Body of pancreas (tissue), 2 donors: ENCODE measurements around the genes CNTNAP2 and ZNF425.

DNA sequence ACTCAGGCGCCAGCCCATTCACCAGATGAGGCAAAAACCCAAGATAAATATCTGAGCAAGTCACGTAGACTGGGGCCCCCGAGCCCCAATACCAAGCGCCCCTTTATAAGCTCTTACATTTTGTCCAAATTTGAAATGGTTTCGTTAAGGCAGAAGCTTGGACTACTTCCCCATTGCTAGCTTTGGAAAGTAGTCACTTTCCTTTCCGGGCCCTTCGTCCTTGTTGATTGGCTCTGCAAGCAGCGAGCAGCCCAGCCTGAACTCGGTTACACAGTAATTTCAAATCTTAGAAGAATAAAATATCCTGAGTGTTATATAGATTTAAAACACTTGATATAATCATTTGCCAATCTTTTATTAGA is 1.1 kb downstream of the TPK1 start:
- PRO-cap, result no peak
- RAMPAGE, long total RNA, 2 experiments, result no peak in any of the 2 experiments

DNA sequence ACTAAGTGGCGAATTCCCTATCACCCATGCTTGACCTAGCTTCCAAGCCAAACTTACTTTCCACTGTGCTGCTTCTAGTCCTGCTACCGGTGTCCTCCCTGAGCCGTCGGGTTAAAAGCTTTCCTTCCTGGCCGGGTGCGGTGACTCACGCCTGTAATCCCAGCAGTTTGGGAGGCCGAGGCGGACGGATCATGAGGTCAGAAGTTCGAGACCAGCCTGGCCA is 332 bp upstream of the TPK1 start:
- PRO-cap, result no peak
- RAMPAGE, long total RNA, 2 experiments, result no peak in any of the 2 experiments

GRCh38 chr7:146116133-146116895 is at the start of gene CNTNAP2:
CNTNAP2 (plus strand) TSS chr7:146116801.
- PRO-cap, result no peak
- RAMPAGE, long total RNA, 2 experiments, result no peak in any of the 2 experiments

- PRO-cap, result no peak
- RAMPAGE, long total RNA, 2 experiments, result no peak in any of the 2 experiments
Observed at GRCh38 chr7:148260458-148261129, 330.0 kb upstream of the C7orf33 start.

DNA sequence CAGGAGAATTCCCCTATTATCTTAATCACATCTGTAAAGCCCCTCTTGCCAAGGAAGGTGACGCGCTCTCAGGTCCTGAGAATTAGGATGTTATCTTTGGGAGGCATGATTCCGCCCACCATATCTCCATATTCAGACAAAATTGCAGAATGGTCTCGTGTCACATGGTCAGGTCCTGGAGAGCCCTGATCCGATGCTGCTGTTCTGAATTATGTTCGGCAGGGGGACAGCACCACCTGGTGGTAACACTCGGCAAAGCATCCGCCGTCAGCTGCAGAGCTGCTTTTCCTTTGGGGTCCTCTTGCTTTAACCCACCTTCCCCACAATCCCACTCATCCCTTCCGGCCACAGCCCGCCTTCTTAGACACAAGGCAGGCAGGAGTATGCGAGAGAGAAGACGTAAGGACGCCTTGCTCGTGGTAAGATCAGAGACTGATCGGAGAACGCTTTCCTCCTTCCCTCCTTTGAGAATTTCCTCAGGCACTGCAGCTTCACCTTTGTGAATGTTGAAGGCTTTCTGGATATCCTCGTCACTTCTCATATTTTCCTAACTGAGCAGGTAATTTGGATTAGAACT is 327.8 kb upstream of the C7orf33 start:
- PRO-cap, result no peak
- RAMPAGE, long total RNA, 2 experiments, result no peak in any of the 2 experiments

DNA sequence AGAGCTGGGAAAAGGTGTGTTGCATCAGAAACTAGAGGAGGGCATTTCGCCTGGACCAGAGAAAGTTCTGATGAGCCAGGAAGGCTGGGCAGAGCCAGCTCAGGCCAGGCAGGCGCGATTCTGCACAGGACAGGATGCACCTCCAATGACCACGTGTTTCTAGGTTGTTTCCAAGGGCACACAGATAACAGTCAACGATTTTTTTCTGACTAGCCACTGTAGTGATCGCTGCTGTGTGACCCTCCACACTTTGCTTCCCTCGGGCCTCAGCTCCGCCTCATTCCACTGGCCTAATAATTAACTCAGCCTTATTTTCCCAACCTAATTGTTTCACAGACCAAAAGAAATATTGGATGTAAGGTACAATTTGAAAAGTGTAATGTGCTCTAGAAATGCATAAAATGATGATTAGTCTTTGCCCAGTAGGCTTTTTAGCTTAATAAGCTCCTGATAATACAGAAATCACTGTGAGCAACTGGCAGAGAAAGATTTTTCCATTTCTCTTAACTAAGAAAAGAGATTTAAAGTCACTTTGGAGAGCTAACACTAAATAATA is 291.1 kb upstream of the C7orf33 start:
- PRO-cap, result no peak
- RAMPAGE, long total RNA, 2 experiments, result no peak in any of the 2 experiments

DNA sequence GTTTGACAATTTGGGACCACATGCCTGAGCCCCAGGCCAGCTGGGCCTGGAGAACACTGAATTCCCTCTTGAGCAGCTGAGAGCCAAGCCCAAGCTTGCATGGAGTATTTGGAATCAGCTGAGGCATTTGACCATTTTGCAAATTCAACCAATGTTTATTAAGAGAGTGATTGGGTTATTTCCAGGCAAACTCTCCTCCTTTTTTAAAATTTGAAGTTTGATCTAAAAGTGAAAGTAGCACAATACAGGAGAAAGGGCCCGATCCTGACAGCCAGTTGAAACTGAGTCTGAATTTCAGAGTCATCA is 109.8 kb upstream of the C7orf33 start:
- PRO-cap, result no peak
- RAMPAGE, long total RNA, 2 experiments, result no peak in any of the 2 experiments

- PRO-cap, result no peak
- RAMPAGE, long total RNA, 2 experiments, result no peak in any of the 2 experiments
Observed at GRCh38 chr7:148772463-148773034, 73.8 kb downstream of the CUL1 start.

DNA sequence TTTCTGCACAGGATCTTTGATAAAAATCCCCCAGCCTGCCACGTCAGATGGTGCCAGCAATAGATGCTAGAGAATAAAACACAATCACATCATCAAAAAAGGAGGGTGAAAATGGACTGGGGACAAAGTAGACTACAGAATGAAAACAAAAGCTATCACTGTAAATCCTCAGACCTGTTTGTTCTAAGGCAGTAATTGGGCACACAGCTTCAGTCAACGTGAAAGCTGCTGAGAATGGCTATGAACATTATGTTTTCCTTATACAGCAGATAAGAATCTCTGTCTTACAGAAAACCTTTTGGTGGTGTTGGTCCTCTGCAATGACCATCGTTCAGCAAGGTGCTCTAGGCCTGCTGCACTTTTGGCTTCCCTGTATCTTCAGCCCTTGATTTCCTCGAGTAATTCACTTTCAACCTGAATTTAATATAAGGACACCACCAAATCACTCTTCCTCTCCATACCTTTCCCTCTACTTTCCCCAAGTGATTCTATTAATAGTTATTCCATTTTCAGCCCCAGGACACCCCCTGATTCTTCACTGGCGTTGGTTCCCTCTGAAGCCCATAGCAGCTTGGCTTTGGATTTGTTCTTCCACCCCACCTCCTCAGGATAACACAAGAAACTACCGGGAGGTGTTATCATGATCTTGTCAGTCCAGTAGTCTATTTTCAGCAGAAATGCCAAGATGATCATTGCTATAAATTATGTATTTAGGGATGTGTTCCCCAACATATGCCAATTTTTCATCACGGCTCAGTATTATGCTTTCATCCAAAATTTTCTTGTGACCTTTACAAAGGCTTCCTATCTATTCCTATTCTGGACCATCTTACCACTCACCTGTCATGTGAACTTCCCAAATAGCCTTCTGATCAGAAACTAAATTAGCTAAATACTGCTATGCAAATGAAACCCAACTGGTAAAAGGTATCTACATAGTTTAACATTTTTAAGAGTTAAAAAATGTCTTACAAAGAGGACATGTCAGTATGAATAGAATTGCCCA is 72.1 kb downstream of the EZH2 start:
- PRO-cap, result no peak
- RAMPAGE, long total RNA, 2 experiments, result no peak in any of the 2 experiments

DNA sequence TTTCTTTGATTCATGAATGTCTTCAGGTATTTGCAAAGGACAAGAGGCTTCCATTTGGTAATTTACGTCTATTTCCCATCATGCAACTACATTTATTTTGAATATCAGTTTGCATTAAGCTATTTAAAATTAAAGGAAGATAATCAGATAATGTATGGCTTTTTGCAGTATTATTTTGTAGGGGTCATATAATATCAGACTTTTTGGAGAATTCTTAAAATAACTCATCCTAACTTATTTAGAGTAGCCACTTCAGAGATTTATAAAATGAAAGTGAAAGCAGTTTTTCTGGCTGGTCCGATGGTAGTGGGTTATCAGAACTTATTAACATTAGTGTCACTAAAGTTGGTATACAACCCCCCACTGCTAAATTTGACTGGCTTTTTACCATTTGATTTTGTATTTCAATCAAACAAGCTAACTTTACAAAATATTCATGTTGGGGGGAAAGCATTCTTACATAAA is 65.2 kb downstream of the PDIA4 start:
- PRO-cap, result no peak
- RAMPAGE, long total RNA, 2 experiments, result no peak in any of the 2 experiments

- PRO-cap, result no peak
- RAMPAGE, long total RNA, 2 experiments, result no peak in any of the 2 experiments
Observed at GRCh38 chr7:148983288-148984340, 44.7 kb downstream of the PDIA4 start.

DNA sequence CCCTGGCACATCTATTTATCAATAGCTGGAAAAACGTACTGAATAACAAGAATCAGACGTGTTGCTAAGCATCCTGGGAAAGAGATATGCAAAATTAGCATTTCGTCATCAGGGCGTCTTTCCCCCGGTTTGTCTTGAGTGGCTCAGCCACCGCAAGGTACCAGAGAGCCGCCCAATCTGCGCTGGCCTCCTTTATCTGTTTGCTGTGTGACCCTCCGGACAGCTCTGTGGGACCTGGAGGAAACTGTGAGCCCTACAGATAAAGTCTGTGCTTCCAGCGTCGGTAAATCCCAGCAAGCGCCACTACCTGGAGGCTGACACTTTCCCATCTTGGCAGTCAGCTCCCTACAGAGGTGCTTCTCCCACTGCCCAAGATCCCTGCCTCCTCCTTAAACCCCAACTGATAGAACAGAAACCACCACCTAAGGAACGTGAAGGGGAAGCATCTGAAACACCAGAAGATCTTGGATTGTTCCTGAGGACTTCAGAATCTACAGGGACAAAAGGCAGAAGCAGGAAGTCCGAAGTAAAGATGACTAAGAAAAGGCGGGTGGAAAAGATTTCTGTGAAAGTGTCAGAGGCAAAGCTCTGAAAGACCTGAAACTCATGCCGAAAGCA is 40.8 kb downstream of the PDIA4 start:
- PRO-cap, result unidirectional peak, plus-strand start at position 163 of the sequence; unidirectional peak, plus-strand start at position 222 of the sequence
- RAMPAGE, long total RNA, 2 experiments, result no peak in any of the 2 experiments

- PRO-cap, result bidirectional peak, plus-strand start at chr7:149028206, minus-strand start at chr7:149028175
- RAMPAGE, long total RNA, 2 experiments, result no peak in any of the 2 experiments
Observed at GRCh38 chr7:149027844-149028296, 435 bp downstream of the PDIA4 start.

- PRO-cap, result no peak
- RAMPAGE, long total RNA, 2 experiments, result no peak in any of the 2 experiments
Observed at GRCh38 chr7:149071629-149072278, 18.8 kb downstream of the ZNF786 start.

GRCh38 chr7:149126138-149126535 is at the start of gene ZNF425:
ZNF425 (minus strand) TSS chr7:149126324.
- PRO-cap, result bidirectional peak, plus-strand start at chr7:149126425, minus-strand start at chr7:149126278
- RAMPAGE, long total RNA, 2 experiments, result start-site peak on the plus strand in 2 of 2 experiments, at chr7:149126399-149126438 at its widest, 27 to 57 reads per replicate; start-site peak on the minus strand in 2 of 2 experiments, at chr7:149126240-149126337 at its widest, 18 to 22 reads per replicate

- PRO-cap, result no peak
- RAMPAGE, long total RNA, 2 experiments, result no peak in any of the 2 experiments
Observed at GRCh38 chr7:149196691-149197111, 1.4 kb downstream of the ZNF282 start.

- PRO-cap, result no peak
- RAMPAGE, long total RNA, 2 experiments, result no peak in any of the 2 experiments
Observed at GRCh38 chr7:149321243-149321852, 59.4 kb downstream of the ZNF783 start.

GRCh38 chr7:149494971-149495507 is 2.6 kb downstream of the ZNF746 start:
- PRO-cap, result no peak
- RAMPAGE, long total RNA, 2 experiments, result no peak in any of the 2 experiments

DNA sequence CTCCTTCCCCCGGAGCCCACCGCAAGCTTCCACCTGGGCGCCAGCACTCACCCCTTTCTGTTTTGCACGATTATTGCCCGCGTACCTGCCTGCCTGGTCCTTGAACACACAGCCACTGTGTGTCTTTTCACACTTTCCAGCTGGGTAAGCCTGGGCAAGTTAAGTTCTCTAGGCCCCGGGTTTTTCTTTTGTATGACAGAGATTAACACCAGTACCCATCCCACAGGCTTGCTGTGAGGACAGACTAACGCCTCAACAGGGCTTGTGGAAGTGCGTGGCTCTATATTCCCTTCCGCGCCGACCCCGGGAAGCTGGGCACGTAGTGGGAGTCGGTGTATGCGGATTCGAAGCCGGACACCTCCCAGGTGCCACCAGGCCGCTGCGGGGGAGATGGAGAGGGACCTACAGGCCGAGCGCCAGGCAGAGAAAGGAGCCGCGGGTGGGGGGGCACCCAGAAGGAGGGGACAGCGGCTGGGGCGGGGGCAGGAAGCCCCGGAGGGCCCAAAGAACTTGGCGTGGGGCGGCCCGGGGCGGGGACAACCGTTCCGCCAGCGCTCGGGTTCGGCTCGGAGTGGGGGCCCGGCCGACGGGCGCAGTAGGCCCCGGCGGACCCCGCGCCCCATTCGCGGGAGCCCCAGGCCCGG is 731 bp downstream of the ZNF746 start:
- PRO-cap, result no peak
- RAMPAGE, long total RNA, 2 experiments, result no peak in any of the 2 experiments

GRCh38 chr7:149546369-149546809 is 48.8 kb upstream of the ZNF746 start:
- PRO-cap, result no peak
- RAMPAGE, long total RNA, 2 experiments, result no peak in any of the 2 experiments